Peyer's patch (tissue), 4 donors: Measurements from ENCODE around the gene PRUNE2.

GRCh38 chr9:72749377-72749796 is 203.5 kb downstream of the ALDH1A1 start:
- PRO-cap: unidirectional peak, plus-strand start at chr9:72749527
- RAMPAGE, long total RNA, 4 experiments: no peak in any of the 4 experiments

- PRO-cap: unidirectional peak, plus-strand start at chr9:73132195; bidirectional peak, plus-strand start at chr9:73132504, minus-strand start at chr9:73132402
- RAMPAGE, long total RNA, 4 experiments: no peak in any of the 4 experiments
Observed at GRCh38 chr9:73131816-73132965, 19.5 kb upstream of the ANXA1 start.

- PRO-cap: no peak
- RAMPAGE, long total RNA, 4 experiments: no peak in any of the 4 experiments
Observed at GRCh38 chr9:73153649-73154645, 2.3 kb downstream of the ANXA1 start.

GRCh38 chr9:73161199-73162286 is 9.9 kb downstream of the ANXA1 start:
- PRO-cap: no peak
- RAMPAGE, long total RNA, 4 experiments: no peak in any of the 4 experiments

GRCh38 chr9:73720609-73720912 is 568.9 kb downstream of the ANXA1 start:
- PRO-cap: no peak
- RAMPAGE, long total RNA, 4 experiments: no peak in any of the 4 experiments

DNA sequence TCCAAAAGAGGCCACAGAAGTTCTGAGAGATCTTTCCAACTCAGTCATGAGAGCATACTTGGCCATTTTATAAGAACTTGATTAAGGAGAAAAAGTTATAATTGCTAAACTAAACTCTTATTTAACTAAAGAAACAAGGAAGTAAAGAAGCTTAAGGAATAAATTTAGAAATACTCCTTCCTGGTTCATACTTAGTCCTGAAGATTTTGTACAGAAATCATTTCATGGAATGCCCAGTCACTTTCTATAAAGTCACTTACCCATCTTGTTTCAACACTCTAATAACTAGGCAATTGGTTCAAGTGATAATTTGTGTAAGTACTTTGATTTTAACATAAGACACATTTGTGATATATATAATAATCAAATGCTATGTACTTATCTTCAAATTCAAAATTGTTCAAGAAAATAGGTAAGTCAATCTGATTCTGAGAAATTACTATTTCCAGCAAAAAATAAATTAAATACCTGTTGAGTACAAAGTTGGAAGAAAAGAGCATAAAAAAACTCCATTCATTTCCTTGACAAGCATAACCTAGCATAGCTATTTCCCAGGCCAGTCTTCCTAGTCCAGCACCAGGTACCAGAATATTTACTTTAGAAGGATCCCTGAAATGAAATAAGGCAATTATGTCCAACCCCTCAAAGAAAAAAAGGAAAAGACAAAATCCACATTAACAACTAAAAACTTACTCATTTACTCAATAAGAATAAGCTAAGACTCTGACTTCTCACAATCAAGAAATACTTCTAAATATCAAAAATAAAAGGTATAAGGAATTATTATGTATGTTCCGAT is 28.6 kb downstream of the CARNMT1 start:
- PRO-cap: no peak
- RAMPAGE, long total RNA, 4 experiments: no peak in any of the 4 experiments

DNA sequence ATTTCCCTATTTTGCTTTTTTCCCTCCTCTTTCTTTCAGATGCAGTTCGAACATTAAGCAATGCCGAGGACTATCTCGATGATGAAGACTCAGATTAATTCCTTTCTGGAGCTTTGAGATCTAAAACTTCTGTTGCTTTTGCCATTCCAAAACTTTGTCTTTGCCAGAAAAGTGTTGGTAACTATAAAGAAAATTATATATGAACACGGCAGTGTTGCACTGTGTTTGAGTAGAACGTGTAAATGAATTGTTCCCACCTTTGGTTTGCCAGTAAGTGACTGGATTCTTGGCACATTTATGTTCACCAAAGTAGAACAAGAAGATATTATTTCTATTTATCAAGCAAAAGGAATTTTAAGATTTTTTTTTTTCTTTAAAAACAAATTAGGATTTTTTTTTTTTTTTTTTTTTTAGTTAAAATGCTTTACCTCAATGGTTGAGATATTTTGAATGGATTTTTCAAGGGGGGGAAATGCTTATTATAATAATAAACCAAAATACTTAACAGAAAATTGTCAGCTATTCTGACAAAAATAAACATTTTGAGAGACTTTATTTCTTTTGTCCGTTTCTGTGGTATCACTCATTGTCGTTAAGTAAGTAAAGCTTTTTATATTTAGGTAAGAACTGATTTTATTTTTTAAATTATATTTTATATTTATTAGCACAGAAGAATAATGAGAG is 58.5 kb downstream of the OSTF1 start:
- PRO-cap: no peak
- RAMPAGE, long total RNA, 4 experiments: no peak in any of the 4 experiments

DNA sequence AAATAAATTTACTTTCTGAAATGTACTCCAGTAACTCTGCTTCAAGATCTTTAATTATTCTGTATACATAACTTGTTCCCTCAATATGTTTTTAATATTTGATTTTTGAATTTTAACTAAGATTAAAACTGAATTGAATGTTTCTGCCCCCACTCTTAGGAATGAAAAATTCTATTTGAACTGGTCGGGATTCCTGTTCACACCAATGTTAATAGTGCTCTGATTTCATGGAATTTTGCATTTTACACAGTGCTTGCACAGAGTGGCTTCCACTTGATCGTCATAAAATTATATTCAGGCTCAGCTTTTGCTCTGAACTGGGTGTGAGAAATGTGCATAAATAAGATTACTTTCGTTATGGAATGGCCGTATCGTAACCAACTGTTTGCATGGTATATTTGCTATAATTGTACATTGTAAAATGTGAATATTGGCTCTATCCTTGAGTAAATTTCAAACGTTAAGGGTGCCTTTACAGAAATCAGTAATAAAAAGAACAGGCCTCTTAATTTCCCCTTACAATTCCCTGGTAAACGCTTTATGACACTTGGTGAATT is 240.9 kb downstream of the RFK start:
- PRO-cap: no peak
- RAMPAGE, long total RNA, 4 experiments: no peak in any of the 4 experiments

- PRO-cap: no peak
- RAMPAGE, long total RNA, 4 experiments: no peak in any of the 4 experiments
Observed at GRCh38 chr9:76257128-76257757, 137.0 kb downstream of the RFK start.

GRCh38 chr9:76502648-76503179 is 43.7 kb downstream of the GCNT1 start:
- PRO-cap: no peak
- RAMPAGE, long total RNA, 4 experiments: no peak in any of the 4 experiments

DNA sequence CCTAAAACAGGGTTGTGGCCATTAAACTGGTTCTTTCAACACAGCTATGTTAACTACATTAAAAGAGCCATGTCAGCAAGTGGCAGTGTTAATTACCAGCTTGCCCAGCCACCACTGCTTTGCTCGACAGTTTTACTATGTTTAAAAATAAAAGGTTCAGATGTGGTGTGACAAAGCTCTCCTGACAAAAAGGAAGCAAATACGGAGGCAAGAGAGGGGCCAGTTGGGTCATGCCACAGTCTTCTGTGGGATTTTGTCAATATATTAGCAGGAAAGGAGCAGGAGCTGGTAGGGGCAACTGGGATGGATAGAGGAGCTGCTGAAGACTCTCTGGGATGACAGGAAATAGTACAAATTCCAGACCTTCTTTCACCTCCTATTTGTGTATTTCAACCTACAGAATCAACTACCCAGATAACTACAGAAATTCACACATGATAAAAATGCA is 191.7 kb downstream of the GCNT1 start:
- PRO-cap: no peak
- RAMPAGE, long total RNA, 4 experiments: no peak in any of the 4 experiments

DNA sequence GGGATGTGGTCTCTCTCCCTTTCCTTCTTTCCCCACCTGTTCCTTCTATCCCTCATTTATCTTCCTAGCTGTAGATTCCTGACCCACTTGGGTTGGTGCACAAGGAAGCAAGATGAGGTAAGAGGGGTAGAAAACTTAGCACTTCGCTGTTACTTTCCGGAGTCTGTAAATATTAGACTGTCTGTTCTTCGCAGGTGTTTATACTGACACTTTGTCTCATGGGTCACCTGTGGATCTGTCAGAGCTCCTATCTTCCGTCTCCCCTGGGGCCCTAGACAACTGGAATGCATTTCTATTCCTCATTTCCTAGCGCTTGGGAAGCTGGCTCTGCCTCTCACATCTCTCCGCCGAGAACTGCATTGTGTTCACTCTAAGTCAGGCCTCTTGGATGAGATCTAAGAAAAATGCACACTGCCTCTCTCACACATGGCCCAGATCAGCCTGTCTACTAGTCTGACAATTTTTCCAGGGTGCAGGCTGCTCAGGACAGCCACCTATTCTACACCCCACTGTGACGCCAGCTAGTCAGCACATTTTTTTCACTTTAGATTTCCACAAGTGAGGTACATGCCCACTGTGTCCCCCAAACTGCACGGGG is 102.2 kb downstream of the PRUNE2 start:
- PRO-cap: no peak
- RAMPAGE, long total RNA, 4 experiments: no peak in any of the 4 experiments

- PRO-cap: no peak
- RAMPAGE, long total RNA, 4 experiments: no peak in any of the 4 experiments
Observed at GRCh38 chr9:76866784-76867191, 39.1 kb downstream of the PRUNE2 start.

GRCh38 chr9:76887179-76887849 is 18.6 kb downstream of the PRUNE2 start:
- PRO-cap: unidirectional peak, plus-strand start at chr9:76887653
- RAMPAGE, long total RNA, 4 experiments: no peak in any of the 4 experiments

DNA sequence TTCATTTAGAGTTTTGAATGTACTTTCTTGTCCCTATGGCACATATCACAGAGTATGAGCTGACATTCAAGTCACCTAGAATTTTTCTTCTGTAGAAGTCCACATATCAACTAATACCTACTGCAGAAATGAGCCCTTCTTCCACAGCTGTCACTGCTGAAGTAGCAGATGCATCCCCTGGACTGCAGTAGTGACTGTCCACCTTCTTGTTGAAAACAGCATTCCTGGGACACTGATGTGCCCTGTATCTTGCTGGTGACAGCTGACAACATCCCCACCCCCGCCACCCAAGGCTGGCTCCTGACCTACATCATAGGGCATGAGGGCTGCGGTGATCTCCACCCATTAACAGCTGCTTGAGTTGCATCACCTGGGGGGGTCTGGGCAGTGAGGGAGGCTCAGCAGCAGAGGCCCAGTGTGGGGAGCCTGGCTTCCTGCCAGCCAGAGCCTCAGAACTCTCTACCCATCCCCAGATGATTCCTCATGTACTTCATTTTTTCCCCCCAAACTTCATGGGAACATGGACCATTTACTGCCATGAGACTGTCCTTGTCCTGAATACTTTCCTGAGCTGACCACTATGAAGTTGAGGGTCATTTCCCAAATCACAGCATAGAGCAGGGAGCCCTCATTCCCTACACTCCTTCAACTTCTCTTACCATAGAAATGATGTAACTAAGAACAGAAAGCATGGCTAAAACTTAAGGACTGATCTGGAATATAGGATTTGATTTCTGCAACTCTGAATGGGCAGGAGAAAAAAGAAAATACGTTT is 4.1 kb downstream of the PRUNE2 start:
- PRO-cap: no peak
- RAMPAGE, long total RNA, 4 experiments: no peak in any of the 4 experiments

DNA sequence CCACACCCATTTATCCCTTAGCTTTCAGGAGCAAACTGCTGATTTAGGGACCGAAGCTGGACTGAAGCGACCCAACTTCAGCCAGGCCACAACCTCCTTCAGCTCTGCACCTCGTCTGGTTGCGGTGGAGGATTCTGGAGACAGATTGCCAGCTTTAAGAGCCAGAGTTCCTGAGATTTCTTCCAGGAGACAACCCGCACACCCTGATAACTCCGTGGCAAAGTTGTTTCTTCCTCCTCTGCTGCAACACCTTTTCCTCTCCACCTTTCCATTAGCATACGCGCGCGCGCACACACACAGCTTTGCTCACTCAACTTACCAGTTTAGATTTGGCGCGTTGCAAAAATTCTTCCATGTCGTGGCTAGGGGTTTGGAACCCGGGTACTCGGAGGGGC is 308 bp downstream of the PRUNE2 start:
- PRO-cap: no peak
- RAMPAGE, long total RNA, 4 experiments: no peak in any of the 4 experiments

DNA sequence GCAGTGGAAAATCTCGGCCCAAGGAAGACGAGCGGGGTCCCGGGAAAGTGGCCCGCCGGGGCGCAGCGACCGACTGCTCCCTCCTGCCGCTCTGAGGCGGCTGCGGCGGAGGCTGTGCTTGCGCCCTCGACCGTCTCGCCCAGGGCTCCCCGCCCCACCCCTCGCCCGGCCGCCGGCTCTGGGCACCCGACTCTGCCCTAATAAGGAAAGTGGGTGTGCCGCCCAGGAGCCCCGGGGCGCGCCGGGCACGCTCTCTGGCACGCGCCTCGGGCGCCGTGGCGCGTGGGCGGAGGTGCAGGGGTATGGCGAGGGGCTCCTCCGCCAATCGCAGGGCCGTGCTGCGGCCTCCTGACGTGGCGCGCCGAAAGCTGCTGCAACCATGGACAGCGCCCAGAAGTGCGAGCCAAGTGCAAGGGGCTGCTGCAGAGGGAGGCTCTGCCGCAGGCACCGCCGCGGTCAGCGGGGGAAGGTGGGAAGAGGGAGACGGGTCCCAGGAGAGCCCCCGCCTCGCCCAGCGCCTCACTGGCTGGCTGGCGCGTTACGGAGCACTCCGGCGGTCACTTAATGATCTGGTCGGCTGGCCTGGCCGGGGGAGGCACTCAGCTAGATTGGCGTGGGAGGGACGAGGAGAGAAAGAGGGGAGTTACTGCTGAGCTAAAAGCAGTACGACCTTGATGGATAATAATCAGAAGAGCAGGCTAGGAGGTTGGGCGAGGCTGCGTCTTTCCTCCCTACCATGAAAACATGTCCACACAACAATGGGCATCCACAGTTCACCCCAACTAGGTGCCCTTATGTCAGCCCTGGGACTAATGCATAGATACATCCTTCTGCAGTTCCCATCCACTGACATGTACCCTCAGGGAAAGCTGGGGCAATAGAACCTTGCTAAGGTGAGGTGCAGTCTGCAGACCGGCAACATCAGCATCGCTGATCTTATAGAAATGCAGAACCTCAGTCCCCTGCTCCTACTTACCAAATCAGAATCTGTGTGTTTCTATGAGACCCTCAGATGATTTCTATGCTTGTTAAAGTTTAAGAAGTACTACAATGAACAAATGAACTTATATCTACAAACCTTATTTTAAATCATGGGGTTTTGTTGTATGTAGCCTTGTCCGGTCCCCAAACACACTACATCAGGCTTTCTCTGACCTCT is at the start of gene PRUNE2:
Gene PRUNE2 (minus strand): TSS at position 111 of the 1,159 bp plus-strand sequence.
- PRO-cap: bidirectional peak, plus-strand start at position 393 of the sequence, minus-strand start at position 93 of the sequence
- RAMPAGE, long total RNA, 4 experiments: start-site peak on the minus strand in 4 of 4 experiments, centred at positions 101 to 111 of the sequence, 39 to 403 reads per replicate

GRCh38 chr9:77178420-77178535 is 944 bp downstream of the VPS13A start:
- PRO-cap: no peak
- RAMPAGE, long total RNA, 4 experiments: no peak in any of the 4 experiments

DNA sequence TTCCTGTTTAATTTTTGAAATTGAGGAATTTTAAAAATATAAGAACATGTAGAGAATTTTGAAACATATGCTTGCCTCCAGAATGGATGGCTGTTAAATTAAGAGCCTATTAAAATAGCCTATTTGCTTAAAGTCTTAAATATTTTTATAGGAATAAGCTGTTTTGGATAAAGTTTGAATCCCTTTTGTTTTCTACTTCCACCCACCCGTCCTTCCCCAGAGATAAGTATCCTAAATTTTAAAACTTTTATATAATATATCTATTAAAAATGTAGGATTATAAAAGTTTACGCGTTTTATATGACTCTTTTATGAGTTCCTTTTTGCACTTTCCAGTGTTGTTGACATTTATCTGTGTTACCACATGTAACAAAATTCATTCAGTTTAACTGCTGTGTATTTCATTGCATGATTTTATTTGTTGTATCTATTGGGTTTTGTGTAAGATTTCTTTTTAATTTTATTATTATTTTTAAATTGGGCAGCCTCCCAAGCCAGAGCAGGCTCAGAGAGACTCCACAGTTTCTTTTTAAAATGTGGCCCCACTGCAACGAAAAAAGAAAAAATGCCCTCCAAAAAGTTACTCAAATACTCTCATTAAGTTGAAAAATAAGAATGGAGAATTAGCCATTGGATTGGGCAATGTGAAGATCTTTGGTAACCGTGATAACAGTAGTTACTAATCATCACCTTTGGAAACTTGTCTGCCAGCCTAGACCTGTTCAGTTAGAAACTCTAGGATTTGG is 33.9 kb downstream of the VPS13A start:
- PRO-cap: no peak
- RAMPAGE, long total RNA, 4 experiments: no peak in any of the 4 experiments

GRCh38 chr9:77731886-77732433 is 83.8 kb upstream of the GNA14 start:
- PRO-cap: unidirectional peak, minus-strand start at chr9:77732019
- RAMPAGE, long total RNA, 4 experiments: no peak in any of the 4 experiments